ENCODE data around the genes SLCO2A1, NCK1, IL20RB and A4GNT.

GRCh38 chr3:133512878-133513099 is 60.7 kb upstream of the CDV3 start:
CAGE:
- cytosol, long polyA minus RNA, result no peak
- cytosol, long polyA plus RNA, result no peak
- long polyA plus RNA, result no peak
- nucleus, long polyA minus RNA, result no peak
- nucleus, long polyA plus RNA, result no peak

GRCh38 chr3:133541054-133541471 is 32.4 kb upstream of the CDV3 start:
CAGE:
- cytosol, long polyA minus RNA, result no peak
- cytosol, long polyA plus RNA, result no peak
- long polyA plus RNA, result no peak
- nucleus, long polyA minus RNA, result no peak
- nucleus, long polyA plus RNA, result no peak

GRCh38 chr3:133587579-133588663 is 14.4 kb downstream of the CDV3 start:
CAGE:
- cytosol, long polyA minus RNA, result start-site peak on the plus strand at chr3:133587844-133587950, 46 reads; start-site peak on the plus strand at chr3:133588030-133588036, 27 reads; start-site peak on the plus strand at chr3:133588300-133588366, 20 reads; start-site peak on the plus strand at chr3:133588506-133588550, 43 reads
- cytosol, long polyA plus RNA, result no peak
- long polyA plus RNA, result no peak
- nucleus, long polyA minus RNA, result no peak
- nucleus, long polyA plus RNA, result no peak

GRCh38 chr3:133608714-133609206 is 35.3 kb downstream of the CDV3 start:
CAGE:
- cytosol, long polyA minus RNA, result no peak
- cytosol, long polyA plus RNA, result no peak
- long polyA plus RNA, result no peak
- nucleus, long polyA minus RNA, result no peak
- nucleus, long polyA plus RNA, result no peak

DNA sequence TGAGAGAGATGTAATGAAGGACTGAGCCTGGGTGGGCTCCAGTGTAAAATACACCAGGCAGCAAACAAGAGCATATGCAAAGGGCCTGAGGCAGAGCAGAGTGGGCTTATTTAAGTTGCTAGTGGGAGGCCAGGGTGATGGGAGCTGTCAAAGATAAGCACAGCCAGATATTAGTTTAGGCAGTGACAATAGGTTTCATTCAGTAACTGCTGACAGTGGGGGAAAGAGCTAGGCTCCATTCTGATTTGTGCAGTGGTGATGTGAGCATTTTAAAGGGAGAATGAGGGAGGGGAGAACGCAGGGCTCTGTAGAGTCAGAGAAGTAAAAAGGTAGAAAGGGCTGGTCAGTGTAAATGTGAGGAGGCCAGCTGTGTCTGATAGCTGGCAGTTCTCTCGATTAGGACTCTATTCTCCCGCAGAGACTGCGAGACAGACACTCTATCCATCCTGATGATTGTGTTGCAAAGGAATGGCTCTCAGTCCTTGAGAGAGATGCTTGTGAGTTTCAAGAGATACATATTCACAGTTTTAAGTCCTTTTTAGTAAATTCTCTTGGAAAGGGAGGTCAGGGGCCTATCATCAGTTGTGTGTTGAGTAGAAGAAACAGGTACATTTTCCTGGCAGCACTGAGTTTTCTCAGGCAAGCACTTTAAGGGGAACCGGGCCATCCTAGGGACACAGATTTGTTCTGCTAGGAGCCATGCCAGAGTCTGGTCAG is 3.6 kb downstream of the TF start:
CAGE:
- cytosol, long polyA minus RNA, result no peak
- cytosol, long polyA plus RNA, result no peak
- long polyA plus RNA, result no peak
- nucleus, long polyA minus RNA, result no peak
- nucleus, long polyA plus RNA, result no peak

DNA sequence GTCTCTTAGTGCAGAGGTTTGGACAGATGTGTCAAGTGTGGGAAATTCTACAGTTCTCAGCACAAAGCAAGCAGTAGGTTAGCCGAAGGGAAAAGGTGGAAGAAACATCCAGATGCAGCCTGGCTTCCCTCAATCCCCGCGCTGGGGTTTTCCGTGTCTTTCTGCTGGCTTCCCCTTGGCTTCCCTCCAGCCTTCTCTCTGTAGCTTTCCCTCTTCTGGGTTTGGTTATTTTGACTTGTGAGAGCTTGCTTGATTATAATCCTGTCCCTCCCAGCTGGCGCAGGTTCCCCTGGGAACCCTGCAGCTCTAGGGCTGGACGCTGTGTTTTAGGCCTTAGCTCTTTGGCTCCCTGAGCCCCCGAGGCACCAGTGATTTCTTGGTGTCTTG is 4.1 kb downstream of the TF start:
CAGE:
- cytosol, long polyA minus RNA, result no peak
- cytosol, long polyA plus RNA, result no peak
- long polyA plus RNA, result no peak
- nucleus, long polyA minus RNA, result no peak
- nucleus, long polyA plus RNA, result no peak

DNA sequence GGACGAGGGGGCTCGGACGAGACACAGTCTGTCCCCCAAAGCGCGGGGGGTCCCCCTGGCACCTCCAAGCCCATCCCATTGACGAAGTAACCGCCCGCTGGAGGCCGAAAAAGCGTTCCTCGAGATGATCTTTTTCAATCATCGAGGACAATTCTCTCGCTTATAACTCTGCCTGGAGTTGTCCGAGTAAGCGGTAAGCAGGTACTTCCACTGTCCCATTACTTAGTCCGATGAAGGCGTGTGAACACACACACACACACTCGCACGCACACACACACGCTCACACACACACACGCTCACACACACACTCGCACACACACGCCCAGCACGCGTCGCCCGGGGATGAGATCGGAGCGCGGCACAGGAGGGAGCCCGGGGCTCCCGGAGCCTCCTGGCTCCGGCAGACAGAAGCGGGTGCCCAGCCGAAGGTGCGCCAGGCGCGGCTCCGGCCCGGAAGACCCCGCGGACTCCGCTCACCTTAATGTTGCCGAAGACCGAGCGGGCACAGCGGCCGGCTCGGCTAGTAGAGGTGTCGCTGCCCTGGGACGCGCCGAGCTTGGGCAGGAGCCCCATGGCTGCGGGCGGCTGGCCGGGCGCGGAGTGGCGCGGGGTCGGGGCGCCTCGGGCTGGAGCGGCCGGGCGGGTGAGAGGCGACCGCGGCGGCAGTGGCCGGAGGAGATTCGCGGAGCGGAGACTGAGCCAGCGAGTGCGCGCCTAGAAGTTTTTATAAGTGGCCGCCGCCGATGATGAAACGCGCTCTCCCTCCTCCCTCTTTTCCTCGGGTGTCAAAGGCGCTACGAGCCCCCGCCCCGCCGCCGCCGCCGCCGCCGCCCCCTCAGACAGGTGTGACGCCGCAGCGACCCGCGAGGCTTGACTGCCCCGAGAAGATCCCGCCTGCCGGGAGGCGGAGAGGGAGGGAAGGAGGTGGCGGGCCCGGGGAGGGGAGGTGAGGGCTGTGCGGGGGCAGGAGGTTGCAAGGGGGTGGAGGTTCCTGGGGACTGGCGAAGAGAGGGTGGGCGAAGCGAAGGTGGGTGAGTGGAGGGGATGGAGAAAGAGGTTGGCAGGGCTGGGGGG is at the start of gene SLCO2A1:
TSS of gene SLCO2A1 (minus strand) at position 696 of the 1,074 bp plus-strand sequence.
CAGE:
- cytosol, long polyA minus RNA, result no peak
- cytosol, long polyA plus RNA, result no peak
- long polyA plus RNA, result no peak
- nucleus, long polyA minus RNA, result start-site peak on the minus strand centred at position 786 of the sequence, 181 bp wide, 16 reads
- nucleus, long polyA plus RNA, result no peak

DNA sequence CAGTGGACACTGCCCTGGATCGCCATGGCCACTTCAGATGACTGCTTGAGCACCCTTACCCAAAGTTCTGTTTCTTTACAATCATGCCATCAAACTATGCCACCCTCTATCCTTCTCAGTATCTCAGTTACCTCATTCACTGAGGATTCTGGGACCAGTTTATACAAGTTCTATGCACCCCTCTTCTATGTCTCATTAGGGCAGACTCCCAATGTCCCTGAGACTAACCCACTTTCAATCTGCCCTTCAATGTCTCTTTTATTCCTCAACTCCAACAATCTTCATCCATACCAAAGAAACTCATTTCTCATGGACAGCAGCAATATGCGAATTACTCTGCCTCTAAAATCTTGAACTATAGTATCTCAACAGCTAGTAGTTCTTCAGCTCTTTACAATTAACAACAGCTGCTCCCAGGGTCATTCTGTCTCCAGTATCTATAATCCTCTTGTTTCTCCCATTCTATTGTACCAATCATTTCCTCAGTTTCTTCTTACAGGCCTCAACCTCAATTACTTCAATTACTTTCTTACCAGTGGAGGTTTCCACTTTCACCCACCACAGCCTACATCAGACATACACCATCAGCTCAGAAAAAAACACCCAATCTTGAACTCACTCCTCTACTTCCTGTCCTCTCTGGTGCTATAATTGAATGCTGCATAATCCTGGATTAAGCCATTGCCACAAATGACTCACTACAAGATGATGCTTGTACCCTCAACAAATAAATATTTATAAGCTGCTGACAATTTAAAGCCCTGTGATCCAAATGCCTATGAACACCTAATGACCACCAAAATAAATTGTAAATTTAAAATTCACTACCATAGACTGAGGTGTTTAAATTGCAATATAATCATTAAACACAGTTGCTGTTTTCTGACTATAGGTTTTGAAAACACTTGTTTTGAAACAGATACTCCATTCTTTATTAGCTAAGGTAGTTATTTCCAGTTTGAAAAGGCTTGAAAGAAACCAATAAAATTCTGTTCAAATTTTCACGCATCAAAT is 18.6 kb downstream of the RYK start:
CAGE:
- cytosol, long polyA minus RNA, result no peak
- cytosol, long polyA plus RNA, result no peak
- long polyA plus RNA, result no peak
- nucleus, long polyA minus RNA, result start-site peak on the minus strand centred at position 502 of the sequence, 110 bp wide, 7 reads
- nucleus, long polyA plus RNA, result no peak

CAGE:
- cytosol, long polyA minus RNA, result no peak
- cytosol, long polyA plus RNA, result no peak
- long polyA plus RNA, result no peak
- nucleus, long polyA minus RNA, result no peak
- nucleus, long polyA plus RNA, result no peak
Observed at GRCh38 chr3:134242705-134242965, 8.0 kb downstream of the RYK start.

DNA sequence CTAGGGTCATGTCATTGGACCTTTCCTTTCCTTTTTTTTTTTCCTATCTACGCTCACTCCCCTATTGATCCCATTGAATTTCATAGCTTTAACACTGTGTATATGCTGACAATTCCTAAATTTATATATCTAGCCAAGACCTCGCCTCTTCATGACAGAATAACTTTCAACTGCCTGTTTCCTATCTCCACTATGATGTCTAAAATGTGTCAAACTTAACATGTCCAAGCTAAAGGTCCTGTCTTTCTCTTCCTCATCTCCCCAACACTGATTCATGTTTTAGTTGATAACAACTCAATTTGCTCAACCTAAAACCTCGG is 49.6 kb downstream of the CEP63 start:
CAGE:
- cytosol, long polyA minus RNA, result no peak
- cytosol, long polyA plus RNA, result no peak
- long polyA plus RNA, result no peak
- nucleus, long polyA minus RNA, result no peak
- nucleus, long polyA plus RNA, result no peak

DNA sequence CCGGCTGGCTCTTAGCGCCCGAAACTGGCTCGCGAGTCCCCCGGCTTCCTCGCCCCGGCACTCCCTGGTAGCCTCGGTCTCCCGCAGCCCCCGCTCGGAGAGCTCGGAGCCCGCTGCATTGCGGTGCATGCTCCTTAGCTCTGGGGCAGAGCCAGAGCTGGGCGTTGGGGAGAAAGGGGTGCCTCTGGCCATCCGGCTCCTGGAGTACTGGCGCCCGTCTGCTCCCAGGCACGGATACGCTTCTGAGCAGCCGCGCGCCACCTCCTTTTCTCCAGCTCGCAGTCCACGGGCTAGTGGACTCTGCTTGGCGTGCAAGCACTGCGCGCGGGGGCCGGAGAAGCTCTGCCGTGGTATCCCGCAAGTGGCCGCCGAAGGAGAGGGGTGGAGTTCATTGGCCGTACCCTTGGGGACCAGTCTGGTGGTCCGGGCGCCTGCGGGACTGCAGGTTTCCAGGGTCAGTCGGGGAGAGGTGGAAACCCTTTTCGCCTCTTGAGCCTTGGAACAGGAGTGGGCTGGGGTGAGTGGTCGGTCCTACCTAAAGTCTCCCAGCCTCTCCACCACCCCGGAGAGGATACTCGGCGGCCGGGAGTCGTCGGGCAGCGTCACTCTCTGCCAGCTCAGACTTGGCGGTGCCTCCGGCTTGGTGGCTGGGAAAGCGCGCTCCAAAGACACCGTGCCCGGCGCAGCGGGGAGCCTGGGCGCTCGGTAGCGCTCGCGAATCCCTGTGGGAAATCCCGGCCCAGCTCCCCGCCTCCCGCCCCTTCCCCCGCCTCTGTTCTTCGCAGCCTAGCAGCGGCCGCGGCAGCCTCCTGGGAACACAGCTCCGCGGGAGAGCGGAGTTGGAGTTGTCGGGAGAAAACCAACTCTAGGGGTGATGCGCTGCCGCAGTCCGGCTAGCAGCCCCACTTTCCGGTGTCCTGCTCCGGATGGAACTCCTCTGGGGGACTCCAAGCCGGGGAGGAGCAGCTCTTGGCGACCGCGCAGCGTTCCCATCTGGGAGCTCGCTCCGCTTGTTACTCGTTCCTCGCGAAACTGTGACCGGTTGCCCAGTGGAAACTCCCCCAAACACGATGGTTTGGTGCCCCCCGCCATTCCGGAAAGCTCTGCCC is 1.2 kb downstream of the EPHB1 start:
CAGE:
- cytosol, long polyA minus RNA, result no peak
- cytosol, long polyA plus RNA, result no peak
- long polyA plus RNA, result no peak
- nucleus, long polyA minus RNA, result no peak
- nucleus, long polyA plus RNA, result no peak

DNA sequence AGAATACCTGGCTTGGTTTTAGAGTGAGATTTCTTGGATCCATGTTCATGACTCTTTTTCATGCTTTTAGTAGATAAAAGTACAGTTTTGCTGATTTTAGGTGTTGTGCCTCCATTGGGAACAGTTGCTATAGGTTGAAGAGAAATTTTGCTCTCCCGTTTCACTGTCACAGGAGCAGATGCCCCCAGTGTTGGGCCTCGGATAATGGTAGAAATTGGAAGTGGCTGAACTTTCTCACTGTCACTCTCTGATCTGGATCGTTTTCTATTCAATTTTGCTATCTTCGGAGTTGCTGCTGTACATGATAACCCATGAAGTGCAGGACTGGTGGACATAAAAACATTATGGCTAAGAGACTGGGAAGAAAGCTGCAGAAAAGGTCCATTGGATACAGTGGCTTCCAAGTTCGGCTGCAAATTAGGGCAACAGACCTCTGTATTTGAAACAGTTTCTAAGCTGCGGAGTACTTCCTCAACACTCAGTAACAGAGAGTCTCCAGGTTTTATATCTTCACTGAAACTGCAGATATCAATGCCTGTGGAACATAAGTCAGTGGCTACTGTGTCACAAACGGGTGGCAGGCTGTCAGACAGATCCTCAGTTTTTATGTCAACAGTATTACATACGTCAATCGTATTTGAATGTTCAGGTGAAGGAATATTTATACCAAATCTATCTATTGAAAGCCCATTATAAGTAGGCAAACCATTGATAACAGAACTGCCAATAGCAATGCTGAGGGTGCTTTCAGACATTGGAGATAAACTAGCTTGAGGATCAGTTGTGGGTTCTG is 44.3 kb downstream of the MSL2 start:
CAGE:
- cytosol, long polyA minus RNA, result no peak
- cytosol, long polyA plus RNA, result no peak
- long polyA plus RNA, result no peak
- nucleus, long polyA minus RNA, result no peak
- nucleus, long polyA plus RNA, result no peak

CAGE:
- cytosol, long polyA minus RNA, result no peak
- cytosol, long polyA plus RNA, result no peak
- long polyA plus RNA, result no peak
- nucleus, long polyA minus RNA, result no peak
- nucleus, long polyA plus RNA, result no peak
Observed at GRCh38 chr3:136249512-136249833, 667 bp upstream of the PCCB start.

DNA sequence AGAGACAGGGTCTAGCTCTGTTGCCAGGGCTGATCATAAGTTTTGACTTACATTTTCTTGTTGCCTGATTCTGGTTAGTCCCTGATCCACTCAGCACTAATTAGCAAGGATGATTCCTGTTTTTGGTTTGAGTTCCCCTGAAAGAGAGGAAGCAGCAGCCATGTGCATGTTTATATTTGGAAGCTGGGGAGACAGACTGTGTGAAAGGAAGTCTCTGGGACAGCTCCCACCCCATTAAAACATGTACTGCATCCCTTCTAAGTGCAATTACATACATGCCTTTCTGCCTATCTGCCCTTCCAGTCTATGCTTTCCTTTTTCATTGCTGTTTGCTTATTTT is 3.6 kb upstream of the NCK1 start:
CAGE:
- cytosol, long polyA minus RNA, result no peak
- cytosol, long polyA plus RNA, result no peak
- long polyA plus RNA, result no peak
- nucleus, long polyA minus RNA, result no peak
- nucleus, long polyA plus RNA, result no peak

DNA sequence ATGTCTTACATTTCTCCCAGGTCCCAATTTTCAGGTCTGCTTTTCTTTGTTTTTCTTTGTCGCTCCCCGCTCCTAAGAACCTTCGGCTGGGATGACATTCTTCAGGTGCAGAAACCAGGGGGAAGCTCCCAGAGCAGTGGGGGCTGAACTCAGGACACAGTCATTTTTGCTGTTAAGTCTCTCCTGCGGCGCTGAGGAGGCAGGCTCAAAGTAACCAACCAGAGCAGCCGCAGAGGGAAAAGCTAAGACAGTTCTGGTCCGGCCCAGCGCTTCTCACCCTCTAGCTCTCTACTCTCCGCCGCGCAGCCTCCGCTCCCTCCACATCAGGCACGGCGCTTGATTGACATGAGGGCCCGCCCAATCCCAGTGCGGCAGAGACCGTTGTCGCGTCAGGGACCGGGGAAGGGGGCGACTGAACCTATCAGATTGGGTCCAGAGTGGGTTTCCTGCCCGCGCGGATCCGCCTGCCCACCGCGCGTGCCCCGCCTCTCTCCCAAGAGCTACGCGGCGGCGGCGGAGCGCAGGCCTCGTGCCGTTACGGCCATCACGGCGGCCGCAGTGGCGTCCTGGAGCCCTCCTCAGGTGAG is at the start of gene NCK1:
TSS of gene NCK1 (plus strand) at position 471 of the 587 bp plus-strand sequence.
CAGE:
- cytosol, long polyA minus RNA, result start-site peak on the minus strand centred at position 288 of the sequence, 13 bp wide, 6 reads; start-site peak on the plus strand centred at position 506 of the sequence, 49 bp wide, 35 reads
- cytosol, long polyA plus RNA, result start-site peak on the plus strand centred at position 510 of the sequence, 46 bp wide, 539 and 37 reads in 2 replicates
- long polyA plus RNA, result start-site peak on the plus strand centred at position 509 of the sequence, 48 bp wide, 531 and 615 reads in 2 replicates
- nucleus, long polyA minus RNA, result no peak
- nucleus, long polyA plus RNA, result start-site peak on the plus strand centred at position 508 of the sequence, 56 bp wide, 629 and 441 reads in 2 replicates

GRCh38 chr3:136957513-136958388 is at the start of gene IL20RB:
Gene IL20RB (plus strand): TSS chr3:136957983.
CAGE:
- cytosol, long polyA minus RNA, result start-site peak on the plus strand at chr3:136957982-136958015, 387 reads
- cytosol, long polyA plus RNA, result start-site peak on the plus strand at chr3:136957837-136958017, 1,045 and 441 reads in 2 replicates
- long polyA plus RNA, result start-site peak on the plus strand at chr3:136957956-136958023, 881 and 1,509 reads in 2 replicates
- nucleus, long polyA minus RNA, result start-site peak on the plus strand at chr3:136957835-136957871, 33 reads; start-site peak on the plus strand at chr3:136957983-136958017, 492 reads
- nucleus, long polyA plus RNA, result start-site peak on the plus strand at chr3:136957960-136958030, 1,077 and 2,147 reads in 2 replicates

DNA sequence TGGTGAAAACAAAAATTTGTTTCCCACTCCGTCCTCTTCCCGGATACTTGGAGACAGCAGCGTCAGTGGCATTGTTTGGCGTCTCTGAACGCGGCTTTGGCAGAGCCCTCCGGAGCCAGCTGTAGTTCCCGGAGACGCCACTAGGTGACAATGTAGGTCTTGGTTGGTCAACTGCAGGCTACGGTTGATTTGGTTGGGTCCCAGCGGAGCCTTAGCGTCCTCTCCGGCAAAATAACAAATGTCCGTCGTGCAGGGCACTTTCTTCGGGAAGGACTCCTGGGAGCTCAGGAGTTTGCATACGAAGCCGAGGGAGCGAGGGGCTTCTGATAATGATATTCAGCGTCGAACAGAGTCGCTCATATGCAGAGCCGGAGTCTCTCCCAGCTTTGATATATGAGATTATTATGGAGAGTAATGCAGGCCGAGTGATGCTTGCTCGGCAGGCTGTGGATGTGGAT is 74.7 kb downstream of the IL20RB start:
CAGE:
- cytosol, long polyA minus RNA, result no peak
- cytosol, long polyA plus RNA, result no peak
- long polyA plus RNA, result no peak
- nucleus, long polyA minus RNA, result no peak
- nucleus, long polyA plus RNA, result no peak

CAGE:
- cytosol, long polyA minus RNA, result no peak
- cytosol, long polyA plus RNA, result no peak
- long polyA plus RNA, result no peak
- nucleus, long polyA minus RNA, result no peak
- nucleus, long polyA plus RNA, result no peak
Observed at GRCh38 chr3:138114352-138114903, 980 bp downstream of the DZIP1L start.

GRCh38 chr3:138131976-138132649 is at the start of gene A4GNT:
Gene A4GNT (minus strand): TSS chr3:138132390.
CAGE:
- cytosol, long polyA minus RNA, result no peak
- cytosol, long polyA plus RNA, result no peak
- long polyA plus RNA, result no peak
- nucleus, long polyA minus RNA, result no peak
- nucleus, long polyA plus RNA, result no peak

DNA sequence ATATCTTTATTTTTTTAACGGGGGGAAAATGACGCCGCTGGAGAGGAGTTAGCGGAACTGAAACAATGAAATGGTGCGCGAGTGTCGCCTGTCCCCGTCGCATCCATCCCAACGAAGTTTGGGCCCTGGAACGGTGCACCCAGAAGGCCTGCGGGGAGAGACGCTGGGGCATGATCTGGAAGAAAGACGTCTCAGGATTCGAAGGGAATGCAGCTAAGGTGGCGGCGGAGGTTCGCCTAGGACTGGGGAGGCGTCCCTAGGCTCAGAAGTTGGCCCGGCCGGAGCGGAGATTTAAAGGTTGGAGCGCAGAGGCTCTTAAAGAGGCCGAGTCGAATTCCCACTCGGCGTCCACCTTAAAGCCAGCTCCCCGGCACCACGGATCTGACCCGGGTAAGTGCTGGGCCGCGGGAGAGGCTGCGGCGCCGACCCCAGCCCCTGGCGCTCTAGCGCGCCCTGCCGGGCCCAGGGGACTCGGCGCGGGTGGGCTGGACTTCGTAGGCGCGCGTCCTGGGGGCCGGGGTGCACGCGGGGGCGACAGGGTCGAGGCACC is 368 bp upstream of the MRAS start:
CAGE:
- cytosol, long polyA minus RNA, result no peak
- cytosol, long polyA plus RNA, result no peak
- long polyA plus RNA, result no peak
- nucleus, long polyA minus RNA, result no peak
- nucleus, long polyA plus RNA, result no peak

All from keratinocyte (primary cell).